ENCODE measurements around the gene SNAPC5.

- PRO-cap, 3 experiments: peak in 1 of 3 experiments; most common minus-strand start chr15:65094386 (in 1)
- RAMPAGE, long total RNA: no peak
- RRBS, 2 experiments: no CpG with 5 or more reads among the region's 15 CpGs
These were observed 17.7 kb downstream of the KBTBD13 start for GRCh38 chr15:65094086-65094845.

DNA sequence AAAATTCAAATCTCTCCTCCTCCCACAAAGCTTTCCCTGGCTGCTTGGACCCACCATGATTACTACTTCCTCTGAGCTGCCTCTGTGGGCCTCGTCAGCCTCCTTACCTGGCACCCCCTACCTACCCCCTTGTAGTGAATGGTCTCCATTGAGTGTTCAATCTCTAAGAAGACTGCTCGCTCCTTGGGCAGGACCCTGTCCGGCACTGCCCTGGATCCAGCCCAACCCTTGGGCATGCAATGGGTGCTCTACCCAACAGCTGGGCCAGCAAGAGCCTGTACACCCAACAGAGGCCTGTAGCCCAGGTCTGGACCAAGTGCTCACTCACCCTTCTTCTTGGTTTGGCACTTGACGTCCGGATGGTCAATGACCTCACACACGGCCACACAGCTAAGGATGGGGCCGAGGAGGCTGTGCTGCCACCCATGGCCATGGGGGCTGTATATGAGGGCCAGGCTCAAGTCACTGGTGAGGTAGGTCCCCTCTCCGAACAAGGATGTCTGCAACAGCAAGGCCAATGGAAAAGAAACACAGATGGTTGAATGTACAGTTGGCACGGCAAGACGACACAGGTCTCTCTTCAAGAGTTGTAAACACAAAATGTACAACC is 23.8 kb downstream of the PARP16 start:
- PRO-cap, 3 experiments: no peak in any of the 3 experiments
- RAMPAGE, long total RNA: no peak
- RRBS, 2 experiments: 100% methylated on average over 1 of the region's 10 CpGs; no CpG with 5 or more reads in 1 of the 2 experiments

DNA sequence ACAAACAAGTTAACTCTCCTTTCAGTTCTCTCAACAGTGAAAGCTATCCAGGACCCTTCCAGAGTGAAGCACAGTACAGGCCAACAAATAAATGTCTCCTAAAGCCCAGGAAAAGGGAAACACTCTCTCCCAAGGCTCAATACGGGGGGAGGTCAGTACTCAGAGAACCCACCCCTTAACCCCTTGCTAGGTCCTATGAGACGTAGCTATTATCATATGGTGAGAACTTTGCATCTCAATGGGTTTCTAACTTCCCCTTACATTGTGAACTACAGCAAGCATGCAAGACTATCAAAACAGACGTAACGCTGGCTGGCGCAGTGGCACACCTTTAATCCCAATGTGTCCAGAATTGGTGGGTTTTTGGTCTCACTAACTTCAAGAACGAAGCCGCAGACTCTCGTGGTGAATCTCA is 13.2 kb upstream of the PARP16 start:
- PRO-cap, 3 experiments: no peak in any of the 3 experiments
- RAMPAGE, long total RNA: no peak
- RRBS, 2 experiments: no CpG with 5 or more reads among the region's 8 CpGs

DNA sequence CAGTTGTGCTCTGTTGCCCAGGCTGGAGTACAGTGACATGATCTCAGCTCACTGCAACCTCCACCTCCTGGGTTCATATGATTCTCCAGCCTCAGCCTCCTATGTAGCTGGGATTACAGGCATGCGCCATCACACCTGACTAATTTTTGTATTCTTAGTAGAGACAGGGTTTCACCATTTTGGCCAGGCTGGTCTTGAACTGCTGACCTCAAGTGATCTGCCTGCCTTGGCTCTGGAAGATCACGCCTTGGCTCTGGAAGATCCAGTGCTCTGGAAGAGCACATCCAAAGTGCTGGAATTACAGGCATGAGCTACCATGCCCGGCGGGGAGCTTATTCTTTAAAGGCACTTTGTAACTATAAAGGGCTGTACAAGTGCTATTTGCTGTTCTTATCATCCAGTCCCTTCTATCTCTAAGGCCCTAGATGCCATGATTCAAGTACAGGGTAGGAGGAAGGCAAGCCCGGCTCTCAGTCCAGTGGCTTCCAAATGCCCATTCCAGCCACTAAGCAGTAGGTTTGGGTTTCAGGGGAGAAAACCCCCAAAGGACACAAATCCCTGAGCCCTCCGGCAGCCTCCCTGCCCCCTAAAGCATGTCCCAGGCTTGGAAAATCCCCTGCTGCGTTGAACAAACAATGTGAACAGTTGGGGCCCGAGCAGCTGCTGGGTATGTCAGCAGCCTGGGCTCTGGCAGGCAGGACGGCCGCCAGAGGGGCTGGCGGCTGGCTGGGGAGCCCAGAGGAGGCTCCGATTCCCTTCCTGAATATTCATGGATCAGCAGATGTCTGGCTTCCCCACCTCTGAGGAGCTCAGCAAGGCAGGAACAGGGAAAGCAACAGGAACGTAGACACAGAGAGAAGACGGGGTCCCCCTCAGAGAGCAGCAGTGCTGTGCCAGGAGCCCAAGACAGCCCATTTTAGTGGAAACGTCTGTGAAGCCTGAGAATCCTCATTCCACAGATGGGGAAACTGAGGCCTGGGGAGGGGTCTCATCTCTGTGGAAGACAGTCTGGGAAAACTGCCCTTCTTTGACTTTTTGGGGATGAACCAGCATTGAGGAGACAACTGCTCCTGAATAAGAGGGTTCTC is 7.7 kb downstream of the IGDCC4 start:
- PRO-cap, 3 experiments: no peak in any of the 3 experiments
- RAMPAGE, long total RNA: no peak
- RRBS, 2 experiments: 7 to 10% methylated on average over 2 to 4 of the region's 15 CpGs

GRCh38 chr15:65531976-65532504 is 1.8 kb downstream of the HACD3 start:
- PRO-cap, 3 experiments: no peak in any of the 3 experiments
- RAMPAGE, long total RNA: no peak
- RRBS, 2 experiments: 82 to 87% methylated on average over 2 of the region's 13 CpGs

DNA sequence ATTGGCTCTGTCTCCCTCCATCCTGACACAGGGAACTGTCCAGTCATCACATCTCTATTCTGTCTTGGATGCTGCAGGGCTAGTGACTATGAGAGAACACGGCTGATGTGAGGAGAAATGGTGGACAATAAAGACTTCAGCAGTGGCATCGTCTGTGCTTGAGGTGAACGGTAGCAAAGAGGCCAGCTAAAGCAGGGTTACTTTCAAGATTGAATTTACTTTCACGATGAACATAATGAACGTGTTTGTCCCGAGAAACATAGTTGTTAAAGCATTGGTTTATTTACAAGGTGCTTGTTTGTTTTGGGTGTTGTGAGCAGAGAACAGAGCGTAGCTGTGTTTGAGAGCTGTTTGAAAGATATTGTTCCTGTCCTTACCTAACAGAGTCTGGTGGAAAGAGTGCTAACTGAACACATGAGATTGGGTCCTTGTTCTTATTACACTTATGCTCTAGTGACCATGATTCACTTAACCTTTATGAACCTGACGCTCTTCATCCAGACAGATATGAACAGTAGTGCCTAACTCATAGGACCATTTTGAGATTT is 4.1 kb downstream of the HACD3 start:
- PRO-cap, 3 experiments: no peak in any of the 3 experiments
- RAMPAGE, long total RNA: no peak
- RRBS, 2 experiments: no CpG with 5 or more reads among the region's 8 CpGs

DNA sequence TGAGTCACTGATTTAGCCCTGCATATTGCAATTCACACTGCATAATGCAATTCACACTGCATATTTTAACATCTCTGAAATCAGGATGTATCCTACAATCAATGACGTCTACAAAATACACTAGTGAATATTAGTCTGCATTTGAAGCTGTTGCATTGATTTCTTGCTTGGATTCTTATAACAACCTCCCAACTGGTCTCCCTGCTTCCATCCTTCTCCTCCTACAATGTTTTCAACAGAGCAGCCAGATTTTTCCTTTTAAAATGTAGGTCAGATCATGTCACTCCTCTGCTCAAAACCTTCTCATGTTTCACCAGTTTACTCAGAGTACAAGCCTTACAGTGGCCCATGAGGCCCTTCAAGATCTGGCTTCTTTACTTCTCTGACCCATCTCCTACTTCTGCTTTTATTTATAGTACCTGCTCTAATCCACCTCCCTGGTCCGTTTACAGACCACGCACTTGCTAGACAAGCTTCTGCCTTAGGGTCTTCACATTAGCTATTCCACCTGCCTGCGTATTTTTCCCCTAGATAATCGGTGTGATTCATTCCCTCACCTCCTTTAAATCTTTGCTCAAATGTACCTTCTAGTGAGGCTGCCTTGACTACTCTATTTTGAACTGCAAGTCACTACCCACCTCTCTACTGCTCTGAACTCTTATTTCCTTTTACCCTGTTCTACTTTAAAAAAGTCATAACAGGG is 11.3 kb upstream of the RAB11A start:
- PRO-cap, 3 experiments: peak in 1 of 3 experiments; most common plus-strand start position 460 of the sequence (in 1); most common minus-strand start position 225 of the sequence (in 1)
- RAMPAGE, long total RNA: no peak
- RRBS, 2 experiments: no CpG with 5 or more reads among the region's 5 CpGs

DNA sequence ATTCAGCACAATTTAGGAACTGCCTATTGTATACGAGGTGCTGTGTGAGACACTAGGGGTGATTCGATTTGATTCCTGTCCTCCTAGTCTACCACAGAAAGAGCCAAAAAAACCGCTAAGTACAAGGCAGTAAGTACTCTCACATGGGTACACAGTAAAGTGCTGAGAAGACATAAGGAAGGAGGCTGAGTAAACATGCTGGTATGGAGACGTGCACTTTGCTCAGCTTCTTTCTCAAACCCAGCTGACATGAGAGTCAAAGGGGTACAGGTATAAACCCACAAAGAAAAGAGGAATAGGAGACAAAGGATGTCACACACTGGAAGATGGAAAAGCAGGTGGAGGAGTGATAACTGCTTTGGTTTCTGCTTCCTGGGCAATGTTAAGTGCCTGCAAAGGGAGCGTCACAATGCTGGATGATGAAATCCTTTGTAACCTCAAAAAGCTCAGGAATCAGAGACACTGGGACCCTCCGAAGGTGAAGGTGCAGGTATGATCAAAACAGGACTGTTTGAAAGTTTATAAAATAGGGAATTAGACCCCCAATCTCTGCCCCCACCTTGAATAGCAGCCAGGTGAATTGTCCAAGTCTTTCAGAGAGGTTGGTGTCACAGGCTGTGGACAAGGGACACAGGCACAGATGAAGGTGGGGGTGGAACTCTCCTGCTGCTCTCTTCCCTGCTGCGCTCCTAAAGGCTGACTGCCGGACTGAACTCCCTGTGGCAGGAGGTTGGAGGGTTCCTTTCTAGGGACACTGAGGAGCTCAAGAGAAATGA is 101.8 kb downstream of the RAB11A start:
- PRO-cap, 3 experiments: no peak in any of the 3 experiments
- RAMPAGE, long total RNA: no peak
- RRBS, 2 experiments: no CpG with 5 or more reads among the region's 8 CpGs

GRCh38 chr15:66369714-66370099 is 13.2 kb upstream of the TIPIN start:
- PRO-cap, 3 experiments: no peak in any of the 3 experiments
- RAMPAGE, long total RNA: no peak
- RRBS, 2 experiments: no CpG with 5 or more reads among the region's 3 CpGs

- PRO-cap, 3 experiments: no peak in any of the 3 experiments
- RAMPAGE, long total RNA: no peak
- RRBS, 2 experiments: no CpG with 5 or more reads among the region's 10 CpGs
These were observed 13.8 kb upstream of the TIPIN start for GRCh38 chr15:66370100-66370806.

DNA sequence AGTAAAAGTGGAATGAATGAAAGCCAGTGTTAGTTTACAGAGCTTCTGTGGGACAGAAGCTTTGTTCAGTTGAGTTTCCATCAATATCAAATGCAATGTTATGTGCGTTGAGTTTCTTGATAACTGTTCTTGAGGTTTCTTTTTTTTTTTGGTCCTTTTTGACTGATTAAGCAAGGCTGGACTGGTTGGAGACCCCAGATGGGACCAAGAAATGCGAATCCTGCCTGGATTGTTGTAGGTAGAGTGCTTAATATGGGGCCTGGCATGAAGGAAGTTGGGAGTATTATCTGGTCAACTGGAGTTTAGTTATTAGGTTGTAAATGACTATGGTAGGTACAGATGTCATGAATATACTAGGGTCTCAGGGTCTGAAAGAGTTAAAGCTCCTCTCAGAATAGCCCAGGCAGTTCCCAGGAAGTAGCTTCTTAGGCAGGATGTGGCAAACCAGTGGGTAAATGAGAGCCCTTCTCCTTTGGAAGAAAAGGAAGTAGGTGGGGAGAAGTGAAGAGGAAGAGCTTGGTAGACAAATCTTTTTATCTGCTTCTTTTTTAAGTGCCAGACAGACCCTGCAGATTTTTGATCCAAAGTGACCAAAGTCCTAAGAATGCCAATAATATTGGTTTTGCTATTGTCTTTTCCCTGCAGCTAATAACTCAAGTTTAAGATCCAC is 24.4 kb downstream of the MAP2K1 start:
- PRO-cap, 3 experiments: no peak in any of the 3 experiments
- RAMPAGE, long total RNA: no peak
- RRBS, 2 experiments: no CpG with 5 or more reads among the region's 2 CpGs

GRCh38 chr15:66444056-66444389 is 53.5 kb downstream of the SNAPC5 start:
- PRO-cap, 3 experiments: no peak in any of the 3 experiments
- RAMPAGE, long total RNA: no peak
- RRBS, 2 experiments: no CpG with 5 or more reads among the region's 8 CpGs

DNA sequence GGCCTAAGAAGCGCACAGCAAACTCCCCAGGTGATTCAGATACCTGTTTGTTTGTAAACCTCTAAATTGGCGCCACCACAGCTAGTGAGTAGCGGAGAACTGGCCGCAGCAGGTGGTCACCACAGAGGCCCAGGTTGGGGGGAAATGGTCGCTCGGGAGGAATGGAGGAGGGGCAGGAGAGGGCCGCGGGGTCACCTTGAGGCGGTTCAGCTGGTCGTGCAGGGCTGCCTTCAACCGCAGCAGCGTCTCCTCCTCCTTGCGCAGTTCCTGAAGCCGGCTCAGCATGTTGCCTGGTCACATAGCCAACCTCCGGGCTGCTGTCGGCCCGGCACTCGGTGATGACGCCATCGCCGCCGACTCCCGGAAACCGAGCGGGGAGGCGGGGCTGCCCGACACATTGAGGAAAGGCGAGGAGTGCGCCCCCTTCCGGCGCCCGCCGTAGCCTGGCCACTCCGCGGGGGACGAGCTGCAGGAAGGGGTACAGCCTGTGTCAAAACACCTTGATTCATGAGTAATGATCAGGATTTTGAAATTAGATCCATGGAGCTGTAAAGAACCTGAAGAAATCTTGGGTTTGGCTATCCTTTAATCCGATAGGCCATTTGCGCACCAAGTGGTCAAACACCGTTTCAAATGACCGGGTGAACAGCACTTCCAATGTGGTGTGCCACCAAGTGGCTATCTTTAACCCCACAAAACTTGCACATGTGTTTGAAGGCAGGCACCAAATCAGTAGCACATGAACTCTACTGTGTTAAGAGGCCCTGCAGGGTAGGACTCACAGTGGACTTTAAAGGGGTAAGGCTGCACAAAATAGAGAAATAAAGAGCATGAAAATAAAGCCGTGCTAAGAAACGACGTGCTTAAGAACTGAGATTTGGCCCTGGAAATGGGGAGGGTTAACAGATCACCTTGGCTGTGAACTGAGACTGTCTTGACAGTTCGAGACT is at the start of gene SNAPC5:
Gene SNAPC5 (minus strand): TSS at position 316 of the 950 bp plus-strand sequence.
- PRO-cap, 3 experiments: peak in 3 of 3 experiments; most common minus-strand start position 319 of the sequence (in 2)
- RAMPAGE, long total RNA: no peak
- RRBS, 2 experiments: 2% methylated on average over 8 to 14 of the region's 44 CpGs

- PRO-cap, 3 experiments: no peak in any of the 3 experiments
- RAMPAGE, long total RNA: no peak
- RRBS, 2 experiments: 83 to 87% methylated on average over 1 of the region's 15 CpGs
These were observed 2.7 kb upstream of the SNAPC5 start for GRCh38 chr15:66500049-66500899.

DNA sequence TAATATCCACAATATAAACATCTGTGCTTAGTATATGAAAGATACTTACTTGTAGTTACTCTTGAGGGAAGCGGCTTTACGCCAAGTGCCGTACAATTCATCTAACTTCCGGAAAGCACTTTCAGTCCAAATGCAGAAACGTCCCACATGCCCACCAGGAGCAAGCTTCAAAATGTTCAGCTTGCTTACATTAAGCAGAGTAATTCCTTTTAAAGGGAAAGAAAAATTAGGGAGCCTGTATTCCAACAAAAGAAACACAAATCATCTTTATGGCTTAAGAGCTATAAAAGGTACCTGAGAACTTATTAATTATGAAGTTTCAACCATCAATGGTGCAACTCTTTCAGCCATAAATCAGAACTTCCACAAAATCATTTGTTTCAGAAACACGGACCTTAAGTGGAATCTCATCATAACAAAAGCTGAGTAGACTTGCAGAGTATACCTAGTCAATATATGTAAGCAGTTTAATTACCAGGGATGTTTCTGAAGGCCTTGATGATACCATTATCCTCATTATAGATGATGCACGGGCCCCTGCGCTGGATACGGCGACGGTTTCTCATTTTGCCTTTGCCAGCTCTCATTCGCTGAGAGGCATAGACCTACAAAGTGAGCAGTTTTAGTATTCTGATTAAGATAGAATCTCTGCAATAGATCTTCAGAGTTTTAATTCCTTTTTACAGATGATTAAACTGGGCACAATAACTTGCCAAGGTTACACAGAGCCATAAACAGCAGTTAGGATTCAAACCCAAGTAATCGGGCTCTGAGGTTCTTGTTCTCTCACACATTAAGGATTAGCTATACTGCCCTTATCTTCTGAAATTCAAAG is 3.5 kb downstream of the RPL4 start:
- PRO-cap, 3 experiments: no peak in any of the 3 experiments
- RAMPAGE, long total RNA: no peak
- RRBS, 2 experiments: no CpG with 5 or more reads among the region's 13 CpGs

GRCh38 chr15:66610851-66611913 is 45.4 kb upstream of the LCTL start:
- PRO-cap, 3 experiments: no peak in any of the 3 experiments
- RAMPAGE, long total RNA: no peak
- RRBS, 2 experiments: no CpG with 5 or more reads among the region's 16 CpGs

- PRO-cap, 3 experiments: no peak in any of the 3 experiments
- RAMPAGE, long total RNA: no peak
- RRBS, 2 experiments: 69 to 82% methylated on average over 4 of the region's 17 CpGs
These were observed 65.2 kb upstream of the LCTL start for GRCh38 chr15:66630872-66631486.

DNA sequence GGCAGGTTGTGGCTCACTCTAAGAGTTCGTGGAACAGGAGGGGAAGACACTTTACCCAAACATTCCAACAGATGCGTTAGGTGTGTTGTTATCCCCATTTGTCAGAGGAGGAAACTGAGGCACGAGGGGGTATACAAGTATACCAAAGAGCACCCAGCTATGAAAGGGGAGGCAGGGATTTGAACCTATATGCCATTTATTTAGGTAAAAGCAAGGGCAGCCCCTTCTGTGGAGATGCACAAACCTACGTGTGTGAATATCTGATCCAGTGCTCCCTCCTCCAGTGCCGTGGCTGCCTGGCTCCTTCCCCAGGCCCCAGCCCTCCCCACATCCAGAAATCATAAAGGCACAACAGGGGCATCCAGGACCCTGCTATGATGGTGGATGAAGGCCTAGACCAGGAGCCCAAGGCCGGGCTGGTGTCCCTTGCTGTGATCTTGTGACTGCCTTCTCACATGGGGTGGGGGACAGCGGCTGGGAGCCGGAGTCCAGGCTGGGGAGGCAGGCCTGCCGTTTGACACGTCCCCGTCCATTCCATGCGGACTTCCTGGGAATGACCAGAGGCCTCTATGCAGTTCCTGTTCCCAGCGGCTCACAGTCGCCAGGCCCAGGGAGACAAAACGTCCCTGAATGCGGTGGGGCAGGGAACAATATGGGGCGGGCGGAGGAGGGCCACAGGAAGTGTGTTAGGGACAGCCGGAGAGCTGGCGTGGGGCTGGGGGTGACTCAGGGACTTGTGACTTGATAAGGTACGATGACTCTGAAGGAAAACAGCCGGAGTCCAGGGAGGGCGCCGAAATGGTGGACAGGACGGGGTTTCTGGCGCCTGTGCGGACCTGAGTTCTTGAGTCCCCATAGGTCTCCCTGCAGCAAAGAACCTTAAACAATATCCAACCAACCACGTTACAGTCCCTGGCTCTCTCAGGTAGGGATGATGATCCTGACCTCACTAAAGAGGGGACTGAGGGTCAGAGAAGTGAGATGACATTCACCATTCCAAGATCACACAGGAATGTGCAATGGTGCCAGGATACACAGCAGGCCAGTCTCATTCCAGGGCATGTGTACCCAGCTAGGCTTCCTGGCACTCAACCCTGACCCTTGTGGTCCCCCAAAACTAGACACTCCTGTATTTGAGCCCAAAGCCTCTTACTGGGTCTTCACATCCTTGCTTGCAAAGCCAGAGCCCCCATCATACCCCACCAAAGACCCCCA is 40.6 kb upstream of the SMAD6 start:
- PRO-cap, 3 experiments: peak in 2 of 3 experiments; most common plus-strand start position 773 of the sequence (in 2); most common minus-strand start position 441 of the sequence (in 1)
- RAMPAGE, long total RNA: no peak
- RRBS, 2 experiments: 79 to 83% methylated on average over 4 to 7 of the region's 28 CpGs

GRCh38 chr15:66703281-66703541 is 1.2 kb downstream of the SMAD6 start:
- PRO-cap, 3 experiments: no peak in any of the 3 experiments
- RAMPAGE, long total RNA: no peak
- RRBS, 2 experiments: 2% methylated on average over 35 of the region's 39 CpGs

DNA sequence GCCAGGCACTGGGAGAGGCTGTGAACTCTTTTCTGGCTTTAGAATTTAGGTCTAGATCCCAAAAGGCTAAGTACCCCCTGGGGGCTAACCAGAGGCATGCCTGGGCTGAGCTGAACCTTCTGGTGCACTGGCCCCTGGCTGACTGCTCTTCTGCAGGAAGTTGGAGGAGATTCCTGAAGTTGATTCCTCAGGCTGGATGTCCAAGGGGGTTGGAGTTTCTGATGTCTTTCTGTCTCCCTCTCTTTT is 5.8 kb downstream of the SMAD6 start:
- PRO-cap, 3 experiments: no peak in any of the 3 experiments
- RAMPAGE, long total RNA: no peak